Tongue (tissue), 2 donors: ENCODE measurements around a stretch of chr3.

DNA sequence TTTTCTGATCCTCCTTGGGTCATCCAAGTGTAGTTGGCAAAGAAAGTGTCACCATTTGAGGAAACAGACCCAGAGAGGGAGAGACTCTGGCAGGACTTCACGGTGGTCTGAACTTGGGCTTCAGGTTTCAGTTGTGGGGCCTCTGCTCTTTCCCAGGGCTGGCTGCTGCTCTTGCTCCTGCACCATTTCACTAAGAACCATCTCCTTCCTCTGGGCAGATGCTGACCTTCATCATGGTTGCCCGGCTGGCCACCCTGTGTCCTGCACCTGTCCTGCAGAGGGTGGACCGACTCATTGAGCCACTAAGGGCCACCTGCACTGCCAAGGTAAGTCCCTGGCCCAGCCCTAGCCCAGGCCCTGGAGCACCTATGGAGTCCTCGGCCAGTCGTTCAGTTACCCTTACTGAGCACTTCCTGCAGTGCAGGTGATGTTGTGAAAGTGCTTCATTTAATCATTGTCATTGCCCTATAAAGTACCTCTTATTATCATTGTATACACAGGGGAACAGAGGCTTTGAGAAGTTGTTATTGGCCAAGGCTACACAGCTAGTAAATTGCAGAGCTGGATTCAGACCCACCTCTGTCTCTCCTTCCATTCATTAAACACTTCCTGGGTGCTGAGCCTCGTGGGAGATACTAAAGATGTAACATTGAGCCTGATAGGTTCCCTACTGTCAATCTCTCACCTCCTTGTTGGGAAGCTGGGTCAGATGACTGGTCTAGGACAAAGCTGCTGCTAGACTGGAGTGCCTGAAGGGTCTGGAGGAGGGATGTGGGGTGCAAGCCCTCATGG is 9.9 kb downstream of the RPL32 start:
- RAMPAGE, long total RNA = no peak

GRCh38 chr3:12967538-12967792 is 105.8 kb downstream of the IQSEC1 start:
- RAMPAGE, long total RNA = no peak

- RAMPAGE, long total RNA = no peak
Measured at GRCh38 chr3:12993639-12994598, 79.3 kb downstream of the IQSEC1 start.

GRCh38 chr3:12994599-12995508 is 78.4 kb downstream of the IQSEC1 start:
- RAMPAGE, long total RNA = no peak

- RAMPAGE, long total RNA = no peak
Measured at GRCh38 chr3:13019097-13020440, 53.7 kb downstream of the IQSEC1 start.

DNA sequence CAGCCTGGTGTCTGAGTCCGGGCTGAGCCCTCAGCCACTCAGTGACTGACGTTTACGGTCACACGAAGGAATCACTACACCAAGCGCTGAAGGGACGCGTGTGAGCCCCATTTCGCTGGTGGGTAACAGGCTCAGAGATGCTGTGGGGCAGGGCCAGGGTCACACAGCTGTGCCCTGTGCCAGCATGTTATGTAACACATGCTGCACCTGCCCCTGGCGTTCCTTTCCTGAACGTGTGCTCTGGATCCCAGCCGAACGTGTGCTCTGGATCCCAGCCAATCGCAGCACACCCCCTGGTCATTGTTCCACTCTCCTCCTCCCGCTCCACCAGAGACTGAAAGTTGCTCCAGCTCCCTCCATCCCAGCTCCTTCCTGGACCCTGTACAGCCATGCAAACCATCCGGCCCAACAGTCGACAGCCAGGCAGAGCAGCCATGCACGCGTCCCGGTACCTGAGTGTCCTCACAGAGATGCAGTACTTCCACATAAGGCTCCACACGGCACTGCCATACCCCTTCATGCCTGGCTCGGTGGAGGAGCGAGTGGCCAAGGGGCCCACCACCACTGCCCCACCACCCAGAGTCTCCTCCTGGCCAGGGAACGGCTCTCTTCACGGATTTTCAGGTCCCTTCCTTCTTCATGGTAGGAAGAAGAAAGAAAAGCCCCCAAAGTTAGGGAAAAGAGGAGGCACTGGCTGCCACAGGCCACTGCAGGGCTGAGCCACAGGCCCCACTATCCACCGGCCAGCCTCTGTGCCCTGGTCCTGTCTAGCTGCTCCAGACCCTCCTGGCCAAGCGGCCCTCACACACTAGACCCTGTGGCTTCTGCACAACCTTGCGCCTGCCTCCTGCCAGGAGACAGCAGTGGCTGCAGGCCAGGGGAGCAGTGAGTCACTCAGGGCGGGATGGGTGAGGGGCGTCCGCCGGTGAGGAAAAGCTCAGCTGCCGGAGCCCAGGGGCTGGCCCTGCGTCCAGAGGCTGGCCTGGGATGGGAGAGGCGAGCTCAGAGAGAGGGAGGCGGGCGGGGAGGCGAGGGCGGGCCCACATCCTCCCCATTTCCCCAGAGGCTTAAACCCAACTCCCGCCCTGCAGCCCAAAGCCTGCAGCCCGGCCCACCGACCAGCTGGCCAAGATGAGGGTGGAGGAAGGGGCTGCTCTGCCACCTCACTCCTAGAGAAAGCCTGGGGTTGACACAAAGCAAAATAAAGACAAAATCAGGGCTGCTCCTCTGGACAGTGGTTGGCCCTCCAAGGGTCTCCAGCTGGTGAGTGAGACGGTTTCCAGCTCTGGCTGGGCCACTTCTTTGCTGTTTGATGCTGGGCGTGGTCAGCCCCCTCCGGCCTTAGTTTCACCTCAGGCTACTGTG is 51.2 kb downstream of the IQSEC1 start:
- RAMPAGE, long total RNA = no peak

GRCh38 chr3:13144066-13144816 is 71.0 kb upstream of the IQSEC1 start:
- RAMPAGE, long total RNA = no peak

DNA sequence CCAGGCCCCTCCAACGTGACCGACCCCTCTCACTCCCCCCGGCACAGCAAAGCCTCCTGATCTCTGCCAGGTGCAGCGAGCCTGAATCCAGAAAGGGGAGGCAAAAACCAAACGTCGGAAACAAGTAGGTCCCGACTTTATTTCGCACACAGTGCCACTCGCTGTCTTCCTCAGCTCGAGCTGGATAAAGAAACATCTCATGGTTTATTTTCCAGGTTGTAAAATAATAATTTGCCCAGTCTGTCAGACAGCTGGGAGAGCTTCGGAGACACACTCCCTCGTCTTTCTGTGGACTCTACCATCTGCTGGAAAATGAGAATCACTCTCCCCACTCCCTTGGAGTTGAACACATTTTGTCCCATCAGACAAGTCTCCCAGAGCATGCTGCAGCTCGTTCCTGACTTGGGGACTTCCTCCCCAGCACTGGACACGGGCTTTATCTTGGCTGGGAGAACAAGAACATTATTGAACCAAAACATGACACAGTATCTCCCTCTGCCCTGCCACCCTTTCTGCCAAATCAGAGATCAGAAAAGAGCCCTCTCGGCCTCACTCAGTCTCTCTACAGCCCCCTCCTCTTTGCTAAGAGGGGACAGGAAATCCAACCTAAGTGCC is 142.8 kb downstream of the NUP210 start:
- RAMPAGE, long total RNA = no peak

DNA sequence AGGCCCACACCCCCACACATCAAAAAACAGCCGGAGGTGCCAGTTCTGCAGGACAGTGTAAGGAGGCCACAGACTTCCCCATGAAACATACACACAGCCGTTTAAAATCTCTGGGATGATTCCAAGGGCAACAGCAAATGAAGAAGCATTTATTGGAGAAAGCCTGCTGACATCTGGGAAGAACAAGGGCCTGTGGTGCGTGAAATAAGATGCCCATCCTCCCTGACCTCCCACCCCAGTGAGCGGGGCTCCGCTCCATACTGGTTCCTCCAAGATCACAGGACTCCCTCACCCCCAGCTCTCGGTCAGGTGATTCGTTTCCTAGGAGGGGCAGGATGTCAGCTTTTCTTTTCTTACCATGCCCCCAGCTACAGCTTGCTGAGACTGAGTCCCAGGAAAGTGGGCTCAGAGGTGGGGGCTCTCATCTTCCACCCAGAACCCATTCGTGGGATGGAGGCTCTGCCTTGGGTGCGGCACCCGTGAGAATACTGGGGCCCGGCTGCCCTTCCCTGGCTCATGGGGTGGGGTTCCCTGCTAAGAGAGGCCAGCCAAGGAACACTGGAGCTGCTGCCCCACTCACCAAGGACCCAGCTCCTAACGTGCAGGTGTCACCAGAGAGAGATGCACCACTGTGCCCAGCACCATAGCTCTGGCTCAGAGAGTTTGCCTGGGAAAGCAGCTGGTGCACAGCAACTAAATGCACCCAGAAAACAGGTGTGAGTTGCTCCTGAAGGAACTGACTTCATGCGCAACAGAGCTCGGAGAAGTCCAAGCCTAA is 71.0 kb downstream of the NUP210 start:
- RAMPAGE, long total RNA = no peak

DNA sequence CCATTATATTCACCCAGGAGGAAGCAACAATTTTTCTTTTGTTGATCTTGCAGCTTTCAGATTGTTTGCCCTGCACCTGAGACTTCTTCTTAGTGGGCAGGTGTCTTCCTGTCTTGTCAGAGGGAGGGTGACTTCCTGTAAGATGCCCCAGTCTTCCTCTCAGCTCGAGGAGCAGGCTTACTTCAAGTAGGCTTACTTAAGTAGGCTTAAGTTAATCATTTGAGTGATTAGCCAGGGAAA is 8.1 kb upstream of the NUP210 start:
- RAMPAGE, long total RNA = no peak

DNA sequence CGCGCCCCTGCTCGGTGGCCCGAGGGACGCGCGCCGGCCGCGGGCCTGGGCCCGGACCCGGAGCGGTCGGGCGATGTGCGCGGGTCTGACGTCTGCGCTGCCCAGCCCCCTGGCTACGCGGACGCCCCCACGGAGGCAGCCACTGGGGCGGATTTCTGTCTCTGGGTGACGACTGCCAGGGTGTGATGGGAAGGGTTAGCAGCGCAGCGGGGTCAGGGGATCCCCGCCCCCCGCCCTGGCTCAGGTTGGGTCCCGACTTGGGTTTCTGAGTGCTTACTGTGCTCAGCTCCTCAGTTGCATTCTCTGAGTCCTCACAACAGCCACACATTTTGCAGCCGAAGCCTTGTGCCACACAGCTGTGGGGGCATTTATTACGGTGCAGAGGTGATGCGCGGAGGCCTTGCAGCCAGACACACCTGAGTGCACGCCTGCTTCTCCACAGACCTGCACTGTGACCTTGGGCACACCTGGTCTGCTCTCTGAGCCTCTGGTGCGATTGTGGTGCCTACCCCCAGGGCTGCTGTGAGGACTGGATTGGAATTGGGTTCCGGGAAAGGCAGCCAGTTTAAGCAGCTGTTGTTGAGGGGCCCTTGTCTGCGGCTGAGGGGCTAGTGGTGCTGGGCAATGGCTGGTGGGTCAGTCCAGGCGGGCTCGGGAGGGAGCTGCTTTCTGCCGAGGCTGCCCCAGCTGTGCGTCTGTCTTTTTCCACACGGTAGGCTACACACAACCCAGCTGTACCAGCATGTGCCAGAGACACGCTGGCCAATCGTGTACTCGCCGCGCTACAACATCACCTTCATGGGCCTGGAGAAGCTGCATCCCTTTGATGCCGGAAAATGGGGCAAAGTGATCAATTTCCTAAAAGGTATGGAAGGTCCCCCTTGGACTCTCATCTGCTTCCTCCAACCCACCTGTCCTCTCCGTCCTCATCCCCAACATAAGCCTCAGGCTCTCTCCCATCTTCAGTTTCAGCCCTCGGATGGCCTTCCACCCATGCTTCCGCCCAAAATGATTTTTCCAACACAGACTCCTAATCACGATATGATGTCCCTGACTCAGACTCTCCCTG is 758 bp downstream of the HDAC11 start:
- RAMPAGE, long total RNA = no peak

GRCh38 chr3:13866436-13866792 is 13.5 kb downstream of the WNT7A start:
- RAMPAGE, long total RNA = no peak

GRCh38 chr3:13867130-13867596 is 12.7 kb downstream of the WNT7A start:
- RAMPAGE, long total RNA = no peak

- RAMPAGE, long total RNA = no peak
Measured at GRCh38 chr3:14143711-14144137, 18.9 kb downstream of the TMEM43 start.

DNA sequence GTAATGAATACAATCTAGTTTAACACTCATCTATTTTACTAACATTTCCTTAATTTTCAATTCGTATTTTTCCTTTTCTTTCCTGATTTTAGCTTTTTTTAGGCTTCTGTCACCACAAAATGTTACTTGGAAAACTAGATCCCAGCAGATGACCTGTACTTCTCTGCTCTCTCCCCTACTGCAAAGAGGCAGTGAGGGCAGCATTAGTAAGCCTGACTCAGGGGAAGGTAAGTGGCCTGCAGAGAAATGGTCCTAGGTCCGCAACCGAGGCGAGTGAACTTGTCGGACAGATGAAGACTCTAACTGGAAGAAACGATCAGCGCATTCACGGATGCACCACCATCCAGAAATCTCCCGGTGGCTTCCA is 20.4 kb downstream of the TMEM43 start:
- RAMPAGE, long total RNA = no peak

DNA sequence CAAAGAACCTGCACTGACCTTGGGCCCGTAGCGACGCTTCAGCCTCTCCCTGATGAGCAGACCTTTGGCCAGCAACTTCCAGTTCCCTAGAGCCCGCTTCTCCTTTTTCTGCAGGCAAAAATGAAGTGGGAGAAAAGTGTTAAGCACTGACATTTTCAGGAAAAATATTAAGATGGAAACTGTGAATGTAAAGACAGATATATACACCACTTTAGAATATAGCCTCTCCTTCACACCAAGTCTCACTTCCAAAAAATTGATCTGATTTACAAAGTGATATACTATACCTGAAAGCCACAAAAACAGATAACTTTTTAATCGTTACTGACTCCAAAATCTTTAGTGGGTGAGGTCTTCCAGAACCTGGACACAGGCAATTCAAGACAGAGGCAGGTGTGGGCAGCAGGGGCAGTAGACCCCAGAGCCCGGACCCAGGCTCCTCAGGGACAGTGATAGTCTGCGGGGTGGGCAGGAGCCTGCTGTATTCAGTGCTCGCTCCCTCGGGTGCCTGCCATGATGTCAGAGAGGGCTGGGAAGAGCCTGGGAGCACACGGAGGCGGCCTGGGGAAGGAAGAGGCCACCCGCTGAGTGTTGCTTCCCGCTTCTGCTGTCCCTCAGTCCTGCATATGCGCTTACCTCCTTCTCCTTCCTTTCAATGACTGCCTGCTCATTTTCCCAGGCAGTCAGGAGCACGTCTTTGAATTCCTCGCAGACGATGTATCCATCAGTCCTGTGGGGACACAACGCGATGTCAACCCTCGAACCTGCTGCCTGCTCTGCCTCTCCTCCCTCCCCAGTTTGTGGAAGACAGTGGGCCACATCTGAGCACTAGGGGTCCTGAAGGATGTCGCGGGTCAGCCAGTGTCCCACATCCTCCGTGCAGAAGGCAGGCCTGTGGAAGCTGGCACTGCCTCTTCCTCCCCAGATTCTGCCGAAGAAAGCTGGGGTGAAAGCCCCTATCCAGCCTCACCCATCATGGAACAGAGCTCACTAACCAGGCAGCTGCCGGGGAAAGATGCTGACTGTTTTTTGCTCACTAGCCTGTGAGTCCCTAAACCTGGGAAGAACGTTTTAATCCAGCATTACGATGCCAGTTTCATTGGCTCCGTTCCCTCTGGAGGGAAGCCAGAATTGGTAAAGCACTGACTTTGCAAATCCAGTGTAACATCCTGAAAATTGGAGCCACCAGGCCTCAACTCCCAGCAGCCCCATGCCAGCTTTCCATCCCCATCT is 22.8 kb downstream of the TMEM43 start:
- RAMPAGE, long total RNA = no peak

DNA sequence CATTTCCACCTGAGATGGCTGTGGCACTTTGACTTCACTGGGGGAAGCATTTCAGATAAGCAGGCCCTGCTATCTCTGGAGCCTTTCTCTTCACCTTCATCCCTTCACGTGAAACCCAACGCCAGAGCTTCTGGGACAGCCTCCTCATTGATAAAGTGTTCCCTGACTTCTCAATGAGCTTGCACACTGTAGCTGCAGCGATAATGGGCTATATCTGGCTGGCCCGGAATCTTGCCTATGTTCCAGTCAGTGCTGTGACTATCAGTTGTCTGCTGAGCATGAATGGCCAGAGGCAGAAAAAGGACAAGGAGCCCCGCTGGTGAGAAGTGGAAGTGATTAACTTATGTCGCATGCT is 53.8 kb downstream of the LSM3 start:
- RAMPAGE, long total RNA = no peak

DNA sequence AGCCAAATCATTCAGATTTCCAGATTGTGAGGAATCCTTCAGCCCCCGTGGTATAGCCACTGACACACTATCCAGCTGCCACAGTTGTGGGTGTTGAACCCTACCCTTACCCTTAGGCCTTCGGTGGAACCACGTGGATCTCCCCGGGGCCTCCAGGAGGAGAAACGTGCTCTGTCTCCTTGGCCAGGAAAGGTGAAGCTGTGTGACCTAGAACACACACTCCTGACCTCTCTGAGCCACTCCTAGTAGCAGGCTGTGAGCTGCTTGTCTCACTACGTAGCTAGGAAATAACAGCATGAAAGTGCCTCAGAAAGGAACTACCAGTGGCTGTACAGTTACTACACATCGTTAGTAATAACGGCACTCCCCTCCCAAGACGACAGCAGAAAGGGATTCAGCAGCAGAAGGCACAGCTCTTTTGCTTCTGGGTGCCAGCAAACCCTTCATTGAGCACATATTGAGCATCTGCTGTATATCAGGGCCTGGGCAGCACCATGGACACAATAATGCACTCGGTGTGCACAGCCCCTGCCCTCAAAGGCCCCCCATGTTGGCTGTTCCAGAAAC is 36.1 kb upstream of the SLC6A6 start:
- RAMPAGE, long total RNA = no peak

GRCh38 chr3:14369539-14370412 is 32.6 kb upstream of the SLC6A6 start:
- RAMPAGE, long total RNA = no peak

DNA sequence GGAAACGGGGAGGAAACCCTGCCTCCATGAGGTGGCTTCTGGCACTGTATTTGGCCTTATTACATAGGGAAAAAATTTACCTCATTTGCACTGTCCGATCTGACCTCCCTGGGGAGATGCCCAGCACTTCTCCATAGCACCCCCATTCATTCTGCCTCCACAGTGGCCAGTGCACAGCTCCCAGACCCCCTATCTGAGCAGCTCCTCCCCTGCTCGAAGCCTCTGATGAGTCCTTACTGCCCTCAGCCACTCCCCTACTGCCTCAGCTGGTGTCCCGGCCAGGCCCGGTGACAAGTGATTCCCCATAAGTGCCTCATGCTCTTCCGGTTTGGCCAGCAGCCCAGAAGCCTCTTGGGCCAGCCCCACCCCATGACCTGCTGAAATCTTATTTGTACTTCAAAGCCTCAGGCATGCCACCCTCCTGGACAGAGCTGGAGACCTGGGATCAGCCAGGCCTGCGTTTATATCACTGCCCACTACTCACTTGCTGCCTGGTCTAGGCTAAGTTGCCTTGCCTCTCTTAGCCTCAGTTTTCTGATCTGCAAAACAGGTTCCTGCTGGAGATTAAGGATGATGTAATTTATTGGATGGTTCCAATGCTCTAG is 30.6 kb upstream of the SLC6A6 start:
- RAMPAGE, long total RNA = no peak